Monocyte (primary cell): ENCODE measurements around a stretch of chr4.

- PRO-cap, 2 experiments: peak in 1 of 2 experiments; most common minus-strand start chr4:155195422 (in 1)
Observed at GRCh38 chr4:155195336-155195669, 13.1 kb upstream of the NPY2R start.

DNA sequence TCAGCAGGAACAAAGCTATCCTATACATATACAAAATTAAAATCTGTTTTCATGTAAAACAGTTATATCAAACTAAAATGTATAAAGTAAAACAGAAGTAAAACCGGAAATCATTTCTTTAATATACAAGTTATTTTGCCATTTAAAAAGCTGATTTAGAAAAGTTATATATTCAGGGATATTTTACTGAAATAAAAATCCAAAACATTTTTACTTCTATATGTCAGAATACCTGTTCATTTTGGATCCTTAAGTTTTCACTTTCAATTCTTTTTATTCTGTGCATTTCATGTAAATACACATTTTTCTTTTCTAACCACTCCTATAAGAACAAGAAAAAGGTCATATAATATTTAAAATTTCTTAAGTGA, 21.9 kb downstream of the MAP9 start:
- PRO-cap, 2 experiments: no peak in any of the 2 experiments

- PRO-cap, 2 experiments: no peak in any of the 2 experiments
Observed at GRCh38 chr4:155570053-155570415, 96.6 kb upstream of the GUCY1A1 start.

GRCh38 chr4:156949168-156950116, 22.2 kb downstream of the PDGFC start:
- PRO-cap, 2 experiments: no peak in any of the 2 experiments

DNA sequence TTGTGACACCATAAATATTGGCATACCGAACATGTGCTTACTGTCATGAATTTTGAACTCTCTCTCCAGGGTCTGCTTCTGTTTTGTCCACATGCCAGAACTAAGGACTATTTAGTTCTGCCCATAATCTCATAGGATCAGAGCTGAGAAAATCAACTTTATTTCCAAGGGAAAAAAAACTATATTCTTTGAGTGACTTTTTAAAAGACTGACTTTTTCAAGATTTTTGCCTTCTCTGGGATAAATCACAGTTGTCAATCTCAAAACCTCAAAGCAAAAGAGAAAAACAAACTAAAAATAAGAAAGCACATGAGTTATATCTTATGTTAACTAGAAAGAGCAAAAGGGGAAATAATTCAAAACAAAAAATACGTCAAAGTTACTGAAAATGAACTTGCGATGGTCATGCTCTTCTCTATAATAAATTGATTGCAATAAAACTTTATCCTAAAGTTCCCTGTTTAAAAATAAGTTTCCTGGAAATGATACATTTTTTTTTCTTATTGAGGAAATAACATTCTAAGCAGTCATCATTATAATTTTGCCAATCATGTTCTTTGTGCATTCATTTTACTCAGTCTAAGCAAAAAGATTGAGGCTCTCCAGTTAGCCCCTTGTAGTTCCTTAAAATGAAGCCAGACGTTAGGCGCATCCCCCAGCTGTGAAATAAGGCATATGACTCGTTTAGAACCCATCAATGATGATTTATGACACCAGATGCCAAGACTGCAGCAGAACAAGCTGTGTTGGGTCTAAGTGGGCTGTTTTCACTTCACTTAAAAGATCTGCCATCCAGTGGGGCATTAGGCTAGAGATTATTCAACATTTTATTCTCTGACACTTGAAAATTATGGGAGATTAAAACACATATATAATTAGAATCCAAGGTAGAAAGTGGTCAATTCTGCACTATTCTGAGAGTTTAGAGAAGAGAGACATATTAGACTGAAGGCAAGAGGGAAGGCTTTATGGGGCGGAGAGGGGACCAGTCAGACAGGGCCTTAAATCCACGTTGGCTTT, 17.1 kb downstream of the PDGFC start:
- PRO-cap, 2 experiments: no peak in any of the 2 experiments

DNA sequence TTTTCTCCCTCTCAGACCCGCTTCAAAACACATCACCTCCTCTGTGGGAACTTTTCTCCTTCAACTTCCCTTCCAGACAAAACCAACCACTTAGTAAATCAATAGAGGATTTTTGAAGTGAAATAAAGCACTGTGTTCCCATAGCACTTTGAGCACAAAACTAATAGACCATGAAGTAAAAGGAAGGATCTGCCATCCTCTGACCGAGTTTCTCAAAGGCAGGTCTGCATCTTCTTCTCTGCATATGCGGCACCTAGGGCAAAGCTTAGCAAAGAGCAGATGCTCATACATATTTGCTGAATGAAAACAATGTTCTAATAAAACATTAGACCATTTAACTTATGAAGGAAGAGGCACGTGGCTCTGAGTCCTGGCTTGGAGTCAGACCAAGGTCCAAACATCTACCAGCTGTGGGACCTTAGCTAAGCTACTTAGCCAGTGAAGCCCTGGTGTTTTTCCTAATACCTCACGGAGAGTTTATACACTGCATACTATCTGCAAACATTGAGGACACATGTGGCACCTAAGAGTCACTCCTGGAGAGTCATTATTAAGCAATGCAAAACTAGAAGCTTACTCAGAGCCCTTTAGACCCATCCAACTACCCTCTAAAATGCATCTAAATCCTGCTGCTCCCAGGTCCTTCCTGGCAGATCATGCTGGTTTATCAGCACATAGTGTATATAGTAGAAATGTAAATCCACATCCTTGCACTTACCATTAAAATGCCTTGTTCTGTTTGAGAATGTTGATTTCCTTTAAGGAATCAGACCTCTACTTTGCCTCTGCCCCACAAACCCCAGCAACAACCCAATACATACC, 9.1 kb downstream of the PDGFC start:
- PRO-cap, 2 experiments: no peak in any of the 2 experiments

- PRO-cap, 2 experiments: no peak in any of the 2 experiments
Observed at GRCh38 chr4:157222823-157223397, 2.4 kb downstream of the GRIA2 start.

DNA sequence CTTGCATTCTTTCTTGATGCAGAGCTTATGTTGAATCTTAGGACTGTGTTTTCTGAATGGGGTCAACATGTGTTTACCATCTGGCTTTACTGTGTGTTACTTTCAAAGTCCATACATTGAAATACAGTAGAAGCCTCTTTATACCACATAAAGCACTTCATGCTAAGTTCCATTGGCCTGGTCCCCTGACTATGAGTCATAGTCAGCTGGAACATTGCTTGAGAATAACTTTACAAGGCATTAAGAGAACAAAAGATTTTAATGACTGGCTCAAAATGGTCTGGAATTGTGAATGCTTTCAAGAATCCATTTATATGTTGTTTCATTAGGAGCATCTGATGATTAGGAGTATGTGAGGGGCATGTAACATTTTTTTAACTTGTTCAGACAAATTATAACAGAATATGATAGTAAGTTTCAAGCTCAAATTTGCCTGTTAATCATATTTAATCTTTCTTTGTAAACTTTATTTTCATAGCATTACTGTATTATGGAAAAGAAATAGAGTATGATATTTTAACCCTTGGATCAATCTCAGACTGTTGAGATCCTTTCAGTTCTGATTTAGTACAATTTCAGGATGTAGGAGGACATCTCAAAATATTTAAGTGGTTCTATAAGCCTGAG, 152.4 kb downstream of the GASK1B start:
- PRO-cap, 2 experiments: no peak in any of the 2 experiments

GRCh38 chr4:158033131-158033962, 139.5 kb downstream of the GASK1B start:
- PRO-cap, 2 experiments: no peak in any of the 2 experiments

- PRO-cap, 2 experiments: no peak in any of the 2 experiments
Observed at GRCh38 chr4:158090374-158090581, 82.5 kb downstream of the GASK1B start.

GRCh38 chr4:158121195-158121734, 51.6 kb downstream of the GASK1B start:
- PRO-cap, 2 experiments: no peak in any of the 2 experiments

DNA sequence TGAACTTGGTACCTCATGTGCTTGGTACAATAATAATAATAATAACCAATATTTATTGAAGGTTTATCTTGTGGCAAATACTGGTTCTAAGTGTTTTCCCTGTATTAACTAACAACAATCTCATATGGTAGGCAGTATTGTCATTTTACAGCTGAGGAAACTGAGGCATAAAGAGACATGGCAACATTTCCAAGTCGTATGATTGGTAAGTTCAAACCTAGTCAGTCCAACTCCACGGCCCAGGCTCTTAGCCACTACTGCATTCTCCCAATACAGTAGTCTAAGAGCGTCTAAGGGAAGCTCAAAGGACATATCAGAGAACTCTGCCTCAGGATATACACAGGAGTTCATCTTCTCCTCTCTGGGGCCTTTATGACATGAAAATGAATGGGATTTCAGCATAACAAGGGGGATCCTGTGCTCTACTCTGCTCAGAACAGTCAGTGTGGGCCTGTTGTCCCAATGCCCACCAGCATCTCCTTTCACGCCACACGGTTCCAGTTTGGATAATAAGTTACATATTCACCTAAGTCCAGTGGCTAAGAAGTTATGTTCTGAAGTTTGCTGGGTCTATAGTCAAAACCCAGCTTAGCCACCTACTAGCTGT, 4.3 kb downstream of the GASK1B start:
- PRO-cap, 2 experiments: no peak in any of the 2 experiments

- PRO-cap, 2 experiments: no peak in any of the 2 experiments
Observed at GRCh38 chr4:158171115-158171729, 1.6 kb downstream of the GASK1B start.

DNA sequence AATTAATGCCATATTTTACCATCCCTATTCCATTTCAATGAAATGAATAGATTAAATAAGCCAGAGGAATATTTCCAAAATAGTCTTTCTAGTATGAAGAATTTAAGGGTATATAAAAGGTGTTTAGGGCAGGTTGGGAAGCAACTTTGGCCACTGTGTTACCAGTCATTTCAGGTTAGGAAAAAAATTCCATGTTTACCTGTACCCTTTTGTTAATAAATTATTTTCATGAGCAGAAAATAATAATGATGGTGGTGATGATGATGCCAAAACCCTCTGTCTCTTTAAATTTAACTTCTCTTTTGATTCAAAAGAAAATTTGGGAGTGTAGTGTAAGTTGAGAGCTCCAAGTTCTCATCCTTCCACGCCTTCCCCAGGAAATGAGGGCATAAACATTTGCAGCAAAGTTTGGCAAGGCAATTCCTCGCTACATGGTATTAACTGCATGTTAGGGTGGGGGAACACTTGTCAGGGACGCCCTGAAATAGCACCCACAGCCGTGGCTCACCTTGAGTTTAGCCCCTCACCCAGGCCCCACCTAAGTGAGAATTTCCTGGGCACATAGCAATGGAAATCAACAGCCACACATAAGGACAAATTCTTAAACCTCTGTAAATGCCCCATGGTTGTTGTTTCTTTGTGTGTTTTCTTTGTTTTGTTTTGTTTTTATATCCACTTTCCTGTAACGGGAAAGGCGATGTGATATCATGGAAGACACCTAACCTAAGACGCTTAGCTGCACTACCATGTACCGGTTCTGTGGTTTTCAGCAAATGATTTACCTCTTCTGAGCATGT, 1.8 kb downstream of the RXFP1 start:
- PRO-cap, 2 experiments: no peak in any of the 2 experiments

DNA sequence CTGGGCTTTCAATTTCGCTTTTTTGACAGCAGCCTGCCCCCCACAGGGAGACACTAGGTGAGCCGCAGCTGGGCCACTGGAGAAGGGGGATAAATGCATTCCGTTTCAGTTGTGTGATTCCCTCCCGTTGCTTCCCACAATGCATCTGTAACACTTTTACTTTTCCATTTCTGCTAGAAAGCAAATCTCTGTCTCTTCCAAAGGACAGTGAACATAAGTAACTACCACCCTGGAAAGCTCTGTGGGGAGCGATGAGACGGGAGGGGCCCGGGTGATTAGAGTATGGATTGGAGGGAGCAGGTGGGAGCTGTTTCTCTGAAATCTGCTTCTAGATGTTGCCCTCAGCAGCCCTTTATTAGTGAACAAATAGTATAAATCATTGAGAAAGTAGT, 18.3 kb downstream of the C4orf45 start:
- PRO-cap, 2 experiments: no peak in any of the 2 experiments

- PRO-cap, 2 experiments: no peak in any of the 2 experiments
Observed at GRCh38 chr4:159042123-159042611, 7.1 kb upstream of the C4orf45 start.

DNA sequence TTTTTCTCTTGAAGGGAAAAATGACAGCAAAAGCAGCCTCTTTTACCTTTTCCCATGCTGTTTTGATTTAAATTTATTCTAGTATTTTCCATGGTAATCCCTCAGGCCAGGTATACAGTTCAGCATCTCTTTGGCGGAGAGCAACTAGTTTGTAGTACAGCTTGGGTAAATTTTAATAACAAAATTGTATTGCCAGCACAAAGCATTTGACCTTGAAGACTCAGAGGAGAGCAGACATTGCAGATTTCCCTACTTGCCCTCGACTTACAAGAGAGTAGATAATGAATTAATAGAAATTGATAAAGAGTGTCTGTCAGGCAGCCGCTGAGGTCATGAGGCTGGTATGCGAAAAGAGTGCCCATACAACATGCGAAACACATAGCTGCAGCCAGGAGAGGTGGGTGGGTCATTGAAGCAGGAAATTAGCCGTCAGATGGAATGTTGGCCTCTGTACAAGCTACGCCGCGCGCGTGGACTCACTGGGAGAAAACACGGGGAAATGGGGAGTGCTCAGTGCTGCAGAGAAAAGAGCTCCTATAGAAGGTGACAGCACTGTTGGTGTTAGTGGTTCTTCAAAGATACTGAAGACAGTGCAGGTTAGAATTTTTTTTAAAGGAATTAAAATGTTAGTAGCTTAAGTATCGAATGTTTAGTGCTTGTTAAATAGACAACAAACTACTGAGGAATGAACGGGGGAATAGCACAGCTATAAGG, 125.0 kb downstream of the RAPGEF2 start:
- PRO-cap, 2 experiments: no peak in any of the 2 experiments

GRCh38 chr4:159263851-159264321, 161.0 kb downstream of the RAPGEF2 start:
- PRO-cap, 2 experiments: no peak in any of the 2 experiments

DNA sequence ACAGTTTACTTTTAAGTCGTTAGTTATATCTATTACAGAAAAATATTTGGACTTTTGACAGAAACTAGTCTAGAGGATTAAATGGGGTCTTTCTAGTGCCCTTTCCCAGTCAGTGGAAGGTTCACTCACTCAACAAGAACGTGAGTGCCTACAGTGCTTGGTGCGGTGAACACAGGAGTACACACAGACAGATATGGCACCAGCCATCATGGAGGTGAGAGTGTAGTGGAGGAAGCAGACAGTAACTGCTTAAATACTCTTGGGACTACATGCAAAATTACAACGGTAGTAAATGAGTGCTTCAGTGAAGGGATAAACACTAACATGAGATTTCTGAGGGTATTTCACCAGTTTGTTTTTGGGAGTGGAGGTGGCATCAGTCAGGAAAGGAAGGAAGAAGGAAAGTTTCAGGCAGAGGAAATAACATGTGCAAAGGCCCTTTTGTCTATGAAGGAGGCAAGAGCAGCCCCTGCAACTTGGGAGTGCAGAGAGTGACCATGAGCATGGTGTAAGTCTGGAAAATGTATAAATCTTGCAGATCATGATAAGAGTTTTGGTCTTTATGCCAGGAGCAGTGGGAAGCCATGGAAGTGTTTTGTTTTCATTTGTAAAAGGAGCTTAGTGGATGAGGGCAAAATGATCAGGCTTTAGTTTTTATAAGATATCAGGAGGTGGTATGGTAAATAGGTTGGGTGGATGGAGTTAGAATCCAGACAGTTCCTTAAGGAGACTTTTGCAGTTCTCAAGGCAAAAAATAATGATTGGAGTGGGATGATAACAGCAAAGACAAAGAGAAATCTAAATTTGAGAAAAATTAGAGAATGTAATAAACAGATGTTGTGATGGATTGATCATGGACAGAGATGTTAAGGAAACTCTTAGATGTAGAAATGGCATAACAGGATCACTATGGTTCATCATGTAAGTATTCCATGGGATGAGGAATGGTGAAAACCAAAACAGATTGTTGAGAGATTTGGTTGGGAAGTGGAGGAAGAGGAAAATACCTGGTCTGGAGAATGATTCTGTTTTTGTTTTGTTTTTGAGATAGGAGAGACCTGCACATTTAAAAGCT, 162.5 kb downstream of the RAPGEF2 start:
- PRO-cap, 2 experiments: no peak in any of the 2 experiments

- PRO-cap, 2 experiments: no peak in any of the 2 experiments
Observed at GRCh38 chr4:159266767-159267280, 163.9 kb downstream of the RAPGEF2 start.